Tongue (tissue), 2 donors: ENCODE measurements around the genes BECN2 and PLD5.

- RAMPAGE, long total RNA: no peak
Observed at GRCh38 chr1:240612809-240613083, 791 bp upstream of the GREM2 start.

DNA sequence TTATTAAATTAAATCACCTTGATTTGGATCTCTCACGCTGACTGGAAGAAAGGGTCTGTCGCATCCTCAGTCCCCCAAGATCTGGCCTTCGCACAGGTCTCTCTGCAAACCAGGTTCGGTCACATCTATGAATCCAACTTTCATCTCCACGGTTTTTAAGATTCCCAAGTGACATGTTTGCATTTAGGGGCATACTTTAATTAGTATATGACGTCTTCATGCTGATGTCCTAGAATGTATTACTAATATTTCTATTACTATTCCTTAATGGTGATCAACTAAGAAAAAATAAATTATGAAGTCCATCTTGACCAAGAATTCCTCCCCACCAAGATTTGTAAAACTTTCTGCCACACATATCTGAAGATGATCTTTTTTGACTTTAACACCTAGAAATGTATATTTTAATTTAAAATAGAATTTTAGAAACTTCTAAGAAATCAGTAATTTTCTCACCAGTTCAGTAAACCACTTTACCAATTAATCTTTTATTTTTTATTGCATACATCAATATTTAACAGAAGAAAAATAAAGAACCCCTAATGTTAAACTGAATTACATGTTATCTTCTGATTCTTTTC lies 11.7 kb downstream of the CHML start:
- RAMPAGE, long total RNA: no peak

DNA sequence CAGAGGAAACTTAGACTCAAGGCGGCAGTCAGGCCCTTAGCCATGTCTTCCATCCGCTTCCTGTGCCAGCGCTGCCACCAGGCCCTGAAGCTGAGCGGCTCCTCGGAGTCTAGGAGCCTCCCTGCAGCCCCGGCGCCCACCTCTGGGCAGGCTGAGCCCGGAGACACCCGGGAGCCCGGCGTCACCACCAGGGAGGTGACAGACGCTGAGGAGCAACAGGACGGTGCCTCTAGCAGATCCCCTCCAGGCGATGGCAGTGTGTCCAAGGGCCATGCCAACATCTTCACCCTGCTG lies at the start of gene BECN2:
BECN2 (plus strand) TSS at position 43 of the 294 bp plus-strand sequence.
- RAMPAGE, long total RNA: no peak

GRCh38 chr1:241972585-241973198 lies 15.1 kb downstream of the BECN2 start:
- RAMPAGE, long total RNA: no peak

GRCh38 chr1:242302767-242303261 lies 221.7 kb downstream of the PLD5 start:
- RAMPAGE, long total RNA: no peak

GRCh38 chr1:242523857-242525073 lies at the start of gene PLD5:
Gene PLD5, minus strand, starts transcription at chr1:242524697.
- RAMPAGE, long total RNA: no peak

- RAMPAGE, long total RNA: no peak
Observed at GRCh38 chr1:243246751-243247262, 8.3 kb downstream of the CEP170 start.

GRCh38 chr1:243268619-243270018 lies 13.3 kb downstream of the SDCCAG8 start:
- RAMPAGE, long total RNA: no peak

- RAMPAGE, long total RNA: no peak
Observed at GRCh38 chr1:243345064-243345774, 89.4 kb downstream of the SDCCAG8 start.

- RAMPAGE, long total RNA: no peak
Observed at GRCh38 chr1:243364709-243365426, 109.0 kb downstream of the SDCCAG8 start.

GRCh38 chr1:243843070-243843572 lies 6.9 kb downstream of the AKT3 start:
- RAMPAGE, long total RNA: no peak

DNA sequence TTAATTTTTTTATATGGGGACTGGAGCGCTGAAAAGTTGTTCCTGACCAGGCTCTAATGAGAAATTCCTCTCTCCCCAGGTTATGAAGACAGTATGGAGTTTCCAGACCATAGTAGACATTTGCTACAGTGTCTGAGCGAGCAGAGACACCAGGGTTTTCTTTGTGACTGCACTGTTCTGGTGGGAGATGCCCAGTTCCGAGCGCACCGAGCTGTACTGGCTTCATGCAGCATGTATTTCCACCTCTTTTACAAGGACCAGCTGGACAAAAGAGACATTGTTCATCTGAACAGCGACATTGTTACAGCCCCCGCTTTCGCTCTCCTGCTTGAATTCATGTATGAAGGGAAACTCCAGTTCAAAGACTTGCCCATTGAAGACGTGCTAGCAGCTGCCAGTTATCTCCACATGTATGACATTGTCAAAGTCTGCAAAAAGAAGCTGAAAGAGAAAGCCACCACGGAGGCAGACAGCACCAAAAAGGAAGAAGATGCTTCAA lies 2.7 kb downstream of the ZBTB18 start:
- RAMPAGE, long total RNA: no peak

- RAMPAGE, long total RNA: no peak
Observed at GRCh38 chr1:244056269-244057047, 5.4 kb downstream of the ZBTB18 start.

DNA sequence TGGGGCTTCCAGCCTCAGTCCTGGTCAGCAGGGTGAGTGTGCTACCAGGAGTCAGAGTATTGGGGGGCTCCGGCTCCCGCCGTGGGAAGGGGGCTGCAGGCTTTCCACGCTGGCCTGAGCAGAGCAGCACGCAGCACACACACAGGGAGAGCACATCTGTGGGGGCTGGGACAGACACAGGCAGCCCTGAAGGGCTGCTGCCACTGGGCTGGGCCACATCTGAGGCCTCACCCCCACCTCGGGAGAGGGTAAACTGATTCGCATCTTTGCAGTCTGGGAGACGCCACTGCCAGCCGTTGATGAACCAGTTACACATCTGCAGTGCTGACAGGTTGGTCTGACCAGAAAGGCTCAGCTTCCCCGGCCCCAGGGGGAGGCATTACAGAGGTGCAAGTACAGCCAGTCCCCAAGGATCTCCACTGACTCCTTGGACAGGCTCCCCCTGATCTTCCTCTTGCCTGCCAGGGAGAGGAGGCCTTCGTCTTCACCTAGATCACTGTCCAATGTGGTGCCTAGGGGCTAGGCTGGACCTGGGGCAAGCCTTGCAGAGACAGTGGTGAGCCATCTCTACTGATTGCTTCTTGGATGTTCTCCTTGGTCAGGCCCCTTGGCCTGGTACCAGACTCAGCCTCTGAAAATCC lies 42.8 kb downstream of the C1orf100 start:
- RAMPAGE, long total RNA: no peak

DNA sequence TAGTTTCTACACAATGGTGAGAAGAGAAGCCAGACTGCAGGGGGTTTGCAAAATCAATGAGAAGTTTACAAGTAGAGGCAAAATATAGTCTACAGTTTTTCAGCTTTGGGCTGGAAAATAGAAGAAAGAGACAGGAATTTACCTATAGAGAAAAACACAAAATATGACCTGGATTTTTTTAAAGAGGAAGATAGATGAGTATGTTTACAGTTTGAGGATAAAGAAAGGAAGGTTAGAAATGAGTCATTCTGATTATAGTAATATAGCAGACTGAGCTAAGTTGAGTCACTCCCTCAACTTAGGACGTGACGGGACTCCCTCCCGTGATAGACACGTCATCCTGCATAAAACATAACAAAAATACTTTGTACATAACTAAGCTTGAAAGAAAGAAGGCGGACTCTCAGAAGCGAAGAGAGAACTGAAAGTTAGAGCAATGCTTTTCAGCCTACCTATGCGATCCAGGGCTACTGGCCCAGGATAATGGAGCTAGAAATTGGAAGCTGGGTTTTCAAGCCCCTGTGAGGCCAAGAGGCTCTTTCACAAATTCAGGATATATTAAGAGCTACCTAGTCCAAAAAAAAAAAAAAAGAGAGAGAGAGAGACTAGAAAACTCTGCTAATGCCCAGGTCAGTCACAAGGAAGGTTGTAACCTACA lies 53.0 kb upstream of the DESI2 start:
- RAMPAGE, long total RNA: no peak

DNA sequence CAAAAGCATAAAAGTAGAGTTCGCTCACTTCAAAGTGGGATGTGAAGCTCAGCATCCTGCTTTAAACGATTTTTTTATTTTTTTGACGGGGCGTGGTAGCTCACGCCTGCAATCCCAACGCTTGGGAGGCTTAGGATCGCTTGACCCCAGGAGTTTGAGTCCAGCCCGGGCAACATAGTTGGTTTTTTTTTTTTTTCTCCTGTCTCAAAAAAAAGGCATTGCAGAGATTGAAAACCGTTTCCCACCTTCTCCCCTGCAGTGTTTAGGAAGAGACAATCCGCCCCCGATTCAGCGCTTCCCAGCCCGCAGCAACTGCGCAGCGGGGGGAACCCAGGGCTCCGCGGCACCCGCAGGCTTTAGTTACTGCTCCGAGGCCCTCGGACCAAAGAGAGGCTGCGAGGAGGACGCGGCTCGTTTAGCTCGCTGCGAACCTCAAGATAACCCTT lies 930 bp downstream of the ENSG00000284188 start:
- RAMPAGE, long total RNA: no peak

DNA sequence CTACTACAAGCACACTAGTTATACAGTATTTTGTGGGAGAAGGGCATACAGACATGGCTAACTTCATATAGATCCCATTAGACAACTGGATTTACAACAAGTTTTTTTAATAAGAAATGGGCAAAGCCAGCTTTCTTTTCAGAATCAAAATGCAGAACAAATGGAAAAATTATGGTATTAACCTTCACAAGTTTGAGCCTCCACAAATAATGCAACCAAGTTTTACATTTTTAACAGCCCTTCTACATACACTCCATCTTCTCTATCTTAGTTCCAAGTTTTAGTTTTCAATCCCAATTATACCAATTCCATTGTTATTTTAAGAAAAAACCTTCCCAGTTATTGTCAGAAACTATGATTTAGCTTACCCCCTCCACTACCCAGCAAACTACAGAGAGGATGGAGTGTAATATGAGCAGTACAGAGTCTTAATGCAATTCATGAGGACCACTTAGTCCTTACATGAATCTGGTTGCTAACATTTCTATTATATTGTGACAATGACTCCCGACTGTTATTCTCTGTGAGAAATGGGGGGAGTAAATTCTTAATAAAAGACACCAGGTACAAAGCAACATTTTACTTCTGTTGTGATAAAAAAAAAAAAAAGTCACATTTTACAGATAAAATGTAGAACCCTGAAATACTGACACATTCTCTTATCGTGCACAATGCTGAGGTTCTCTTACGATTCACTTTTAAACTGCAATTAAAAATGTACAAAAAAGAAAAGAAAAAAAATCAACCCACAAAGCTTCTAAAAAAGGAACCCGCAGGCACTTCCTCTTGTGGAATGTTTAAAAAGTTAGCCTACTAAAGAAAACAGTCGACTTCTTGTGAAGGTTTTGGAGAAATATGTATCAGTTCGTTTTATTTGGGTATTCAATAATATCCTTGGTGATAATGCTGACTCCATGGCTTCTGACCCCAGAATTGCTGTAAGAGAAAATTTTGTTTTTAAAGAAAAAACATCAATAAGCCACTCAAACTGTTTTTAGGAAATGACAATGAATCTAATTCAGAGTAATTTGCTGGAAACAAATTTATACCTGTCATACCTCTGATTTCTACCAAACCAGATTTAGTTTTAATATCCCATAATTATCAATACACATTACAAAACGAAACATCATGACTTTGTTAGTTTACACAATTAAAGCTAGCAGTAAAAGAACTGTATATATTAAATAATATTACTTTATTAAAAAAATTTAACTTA lies 10.4 kb downstream of the HNRNPU start:
- RAMPAGE, long total RNA: no peak

DNA sequence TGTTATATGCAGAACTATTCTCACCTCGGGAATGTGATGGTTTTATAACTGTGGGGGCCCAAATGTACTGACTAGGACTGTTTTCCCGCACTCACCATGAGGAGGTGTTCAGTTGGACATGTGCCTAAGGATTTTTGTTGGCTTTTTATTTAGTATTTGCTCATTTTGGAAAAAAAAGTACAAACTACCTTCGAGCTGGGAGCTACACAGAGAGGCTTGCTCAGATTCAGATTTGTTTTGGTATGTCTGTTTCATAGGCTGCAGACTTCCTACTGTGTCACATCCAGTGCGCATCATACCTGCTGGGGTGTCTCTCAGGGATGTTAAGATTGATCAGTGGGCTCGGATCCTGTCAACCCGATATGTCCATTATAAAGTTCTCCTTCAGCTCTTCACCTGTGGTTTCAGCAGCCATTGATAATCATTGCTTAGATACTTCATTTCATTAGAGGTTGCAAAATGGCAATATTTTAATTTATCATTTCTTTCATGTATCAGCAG lies 50.2 kb upstream of the EFCAB2 start:
- RAMPAGE, long total RNA: no peak

DNA sequence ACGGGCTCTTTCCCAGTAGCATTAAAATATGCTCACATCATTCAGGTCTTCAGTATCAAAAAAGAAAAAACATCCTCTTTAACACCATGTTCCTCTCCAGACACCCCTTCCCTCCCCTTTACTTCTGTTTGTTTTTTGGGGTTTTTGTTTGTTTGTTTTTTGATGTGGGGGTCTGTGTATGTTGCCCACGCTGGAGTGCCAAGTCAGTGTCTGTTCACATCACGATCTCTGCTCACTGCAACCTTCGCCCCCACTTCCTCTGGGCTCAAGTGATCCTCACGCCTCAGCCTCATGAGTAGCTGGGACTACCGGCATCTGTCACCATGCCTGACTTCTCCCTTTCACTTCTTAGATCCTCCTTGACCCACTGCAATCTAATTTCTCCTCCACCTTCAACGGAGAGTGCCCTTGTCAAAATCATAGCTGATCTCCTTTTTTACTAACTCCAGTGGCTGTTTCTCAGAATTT lies 84.6 kb downstream of the EFCAB2 start:
- RAMPAGE, long total RNA: no peak

DNA sequence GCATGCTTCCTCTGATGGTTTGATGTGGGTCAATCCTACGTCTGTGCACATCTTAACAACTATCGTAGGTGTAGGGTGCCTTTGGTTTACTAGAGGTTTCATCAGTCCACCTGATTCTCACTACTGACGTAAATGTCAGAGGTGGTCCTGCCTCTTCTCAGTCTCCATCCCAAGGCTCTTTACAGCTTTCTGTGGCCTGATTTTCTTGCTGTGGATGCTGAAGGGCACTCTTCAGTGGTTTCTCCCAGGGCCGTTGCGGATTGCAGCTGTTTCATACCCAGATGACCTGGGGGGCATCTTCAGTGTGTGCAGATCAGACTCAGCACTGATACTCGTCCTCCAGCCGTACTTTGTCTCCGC lies 406.9 kb downstream of the KIF26B start:
- RAMPAGE, long total RNA: no peak